ENCODE data around the genes CPNE4 and UBA5.

GRCh38 chr3:130110356-130111344 is 29.0 kb downstream of the ALG1L2 start:
- RRBS = no CpG with 5 or more reads among the region's 33 CpGs

- RRBS = no CpG with 5 or more reads among the region's 6 CpGs
These were observed 796 bp downstream of the ASTE1 start for GRCh38 chr3:131025903-131026154.

- RRBS = under 1% methylated on average over 9 of the region's 65 CpGs
These were observed at the start of gene CPNE4 for GRCh38 chr3:132033907-132035363. Gene CPNE4 (minus strand): TSS chr3:132035014.

DNA sequence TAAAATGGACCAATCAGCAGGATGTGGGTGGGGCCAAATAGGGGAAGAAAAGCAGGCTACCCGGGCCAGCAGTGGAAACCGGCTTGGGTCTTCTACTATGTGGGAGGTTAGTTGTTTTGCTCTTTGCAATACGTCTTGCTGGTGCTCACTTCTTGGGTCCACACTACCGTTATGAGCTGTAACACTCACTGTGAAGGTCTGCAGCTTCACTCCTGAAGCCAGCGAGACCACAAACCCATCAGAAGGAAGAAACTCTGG is 20.4 kb upstream of the DNAJC13 start:
- RRBS = no CpG with 5 or more reads among the region's 5 CpGs

- RRBS = under 1% methylated on average over 16 of the region's 65 CpGs
These were observed at the start of gene UBA5 for GRCh38 chr3:132660147-132661004. Gene UBA5 (plus strand): TSS chr3:132660329.

DNA sequence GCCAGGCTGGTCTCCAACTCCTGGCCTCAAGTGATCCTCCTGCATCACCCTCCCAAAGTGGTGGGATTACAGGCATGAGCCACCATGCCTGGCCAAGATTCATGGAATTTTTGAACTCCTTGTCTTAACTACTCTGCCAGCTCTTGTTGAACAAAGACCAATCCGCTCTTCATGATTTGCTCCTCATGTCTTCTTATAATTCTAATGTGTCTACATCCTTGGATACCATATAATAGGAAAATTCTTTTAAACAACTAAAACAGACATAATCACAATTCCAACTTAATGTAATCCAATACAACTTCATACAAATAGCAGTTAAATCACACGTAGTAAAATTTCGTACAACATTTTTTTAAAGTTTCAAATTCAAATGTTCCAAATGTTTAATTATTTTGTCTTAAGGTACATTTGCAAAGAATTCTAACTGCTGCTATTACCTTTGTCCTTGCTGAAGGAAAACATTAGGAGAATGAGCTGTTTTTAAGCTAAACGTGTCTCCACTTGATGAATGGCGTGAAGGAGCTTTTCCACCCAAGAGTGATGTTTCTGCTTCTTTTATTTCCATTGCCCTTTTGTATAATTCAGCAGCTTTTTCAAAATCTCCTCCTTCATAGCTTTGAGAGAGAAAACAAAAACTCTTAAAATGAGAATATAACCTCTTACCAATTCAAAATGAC is 21.5 kb downstream of the UBA5 start:
- RRBS = no CpG with 5 or more reads among the region's 5 CpGs

DNA sequence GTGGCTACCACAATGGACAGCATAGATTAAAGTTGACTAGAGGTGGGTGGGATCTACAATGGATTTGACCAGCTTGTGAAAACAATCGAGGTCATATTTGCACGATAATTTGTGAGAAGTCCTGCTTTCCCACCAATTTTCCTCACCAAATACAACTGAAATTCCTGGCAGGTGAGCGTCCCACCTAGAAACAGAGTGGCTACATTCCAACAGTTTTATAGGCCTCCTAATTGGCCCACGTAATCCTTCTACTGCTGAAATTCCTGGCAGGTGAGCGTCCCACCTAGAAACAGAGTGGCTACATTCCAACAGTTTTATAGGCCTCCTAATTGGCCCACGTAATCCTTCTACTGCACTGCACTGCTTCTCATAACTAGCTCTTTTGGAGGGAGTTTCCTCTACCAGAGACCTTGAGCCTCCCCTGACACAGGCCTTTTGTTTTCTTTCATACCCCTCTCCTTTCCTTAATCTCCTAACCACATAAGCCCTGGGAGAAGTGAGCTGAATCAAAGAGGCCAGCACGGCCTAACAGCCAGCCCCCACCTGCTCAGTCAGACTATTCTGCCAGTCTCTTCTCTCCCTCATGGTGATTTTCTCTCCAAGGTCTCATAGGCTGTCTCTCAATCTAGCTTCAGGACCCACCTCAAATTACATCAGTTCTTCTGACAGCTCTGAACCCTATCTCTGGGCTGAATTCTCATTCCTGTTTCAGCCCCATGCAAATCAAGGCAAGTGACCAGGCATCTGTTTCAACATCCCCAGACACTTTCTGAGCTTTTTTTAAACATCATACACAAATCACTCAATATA is 80.3 kb downstream of the BFSP2 start:
- RRBS = no CpG with 5 or more reads among the region's 7 CpGs

GRCh38 chr3:133572951-133573422 is 499 bp upstream of the CDV3 start:
- RRBS = no CpG with 5 or more reads among the region's 18 CpGs

DNA sequence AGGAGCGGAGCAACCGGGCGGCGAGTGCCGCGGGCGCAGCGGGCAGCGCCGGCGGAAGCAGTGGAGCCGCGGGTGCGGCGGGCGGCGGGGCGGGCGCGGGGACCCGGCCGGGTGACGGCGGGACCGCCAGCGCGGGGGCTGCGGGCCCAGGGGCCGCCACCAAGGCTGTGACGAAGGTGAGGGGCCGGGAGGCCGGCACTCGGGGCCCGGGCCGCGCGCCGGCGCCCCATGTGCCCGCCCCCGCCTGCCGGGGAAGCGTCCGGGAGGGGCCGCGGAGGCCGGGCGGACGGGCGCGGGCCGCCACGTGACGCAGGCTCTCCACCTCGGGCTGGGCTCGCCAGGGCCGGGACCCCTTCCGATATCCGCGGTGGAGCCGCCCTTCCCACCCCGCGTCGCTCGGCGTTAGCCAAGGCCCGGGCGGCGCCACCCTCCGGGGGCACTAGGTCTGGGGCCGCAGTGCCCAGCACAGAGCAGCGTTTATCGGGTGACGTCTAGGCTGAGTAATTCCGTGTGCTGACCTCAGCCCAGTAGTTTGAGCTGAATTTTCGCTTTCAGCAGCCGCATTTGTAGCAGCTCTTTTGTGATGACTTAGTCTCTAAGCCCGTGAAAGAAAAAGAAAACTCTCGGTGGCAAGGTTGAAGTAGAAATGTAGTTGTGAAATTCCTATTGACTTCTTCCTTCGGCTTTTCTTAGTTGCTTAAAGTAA is 776 bp downstream of the CDV3 start:
- RRBS = 1% methylated on average over 45 of the region's 80 CpGs

- RRBS = no CpG with 5 or more reads among the region's 3 CpGs
These were observed 10.1 kb downstream of the TF start for GRCh38 chr3:133756341-133756697.

- RRBS = no CpG with 5 or more reads among the region's 6 CpGs
These were observed 10.5 kb downstream of the TF start for GRCh38 chr3:133756736-133757072.

DNA sequence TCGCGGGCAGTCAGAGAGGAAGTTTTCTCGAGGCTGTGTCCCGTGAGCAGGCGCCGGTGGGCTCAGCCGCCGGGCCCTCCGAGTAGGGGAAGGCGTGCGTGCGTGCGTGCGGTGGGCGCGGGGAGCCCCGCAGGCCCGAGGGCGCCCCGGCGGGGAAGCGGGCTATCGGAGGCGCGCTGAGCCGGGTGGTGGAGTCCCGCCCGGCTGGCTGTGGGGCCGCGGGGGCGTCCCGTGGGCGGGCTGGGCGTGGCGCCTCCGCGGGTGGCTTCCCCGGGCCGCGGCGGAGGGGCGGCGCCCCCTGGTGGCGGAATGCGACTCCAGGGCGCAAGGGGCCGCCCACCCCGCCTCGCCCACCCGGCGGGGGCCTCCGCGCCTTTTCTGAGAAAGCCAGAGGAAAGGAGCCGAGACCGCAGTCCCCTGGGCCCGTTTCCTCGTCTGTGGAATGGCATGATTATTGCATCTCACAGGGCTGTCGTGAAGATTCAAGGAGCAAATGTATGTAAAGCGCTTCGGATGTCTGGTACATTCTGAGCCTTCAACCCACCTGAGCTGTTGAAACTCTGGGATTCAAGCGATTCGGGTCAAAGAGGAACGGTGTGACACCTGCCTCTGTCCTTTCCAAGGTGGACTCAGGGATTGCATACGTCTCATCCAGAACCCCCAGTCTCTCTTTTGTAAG is 31.9 kb upstream of the RAB6B start:
- RRBS = 2% methylated on average over 32 of the region's 64 CpGs

DNA sequence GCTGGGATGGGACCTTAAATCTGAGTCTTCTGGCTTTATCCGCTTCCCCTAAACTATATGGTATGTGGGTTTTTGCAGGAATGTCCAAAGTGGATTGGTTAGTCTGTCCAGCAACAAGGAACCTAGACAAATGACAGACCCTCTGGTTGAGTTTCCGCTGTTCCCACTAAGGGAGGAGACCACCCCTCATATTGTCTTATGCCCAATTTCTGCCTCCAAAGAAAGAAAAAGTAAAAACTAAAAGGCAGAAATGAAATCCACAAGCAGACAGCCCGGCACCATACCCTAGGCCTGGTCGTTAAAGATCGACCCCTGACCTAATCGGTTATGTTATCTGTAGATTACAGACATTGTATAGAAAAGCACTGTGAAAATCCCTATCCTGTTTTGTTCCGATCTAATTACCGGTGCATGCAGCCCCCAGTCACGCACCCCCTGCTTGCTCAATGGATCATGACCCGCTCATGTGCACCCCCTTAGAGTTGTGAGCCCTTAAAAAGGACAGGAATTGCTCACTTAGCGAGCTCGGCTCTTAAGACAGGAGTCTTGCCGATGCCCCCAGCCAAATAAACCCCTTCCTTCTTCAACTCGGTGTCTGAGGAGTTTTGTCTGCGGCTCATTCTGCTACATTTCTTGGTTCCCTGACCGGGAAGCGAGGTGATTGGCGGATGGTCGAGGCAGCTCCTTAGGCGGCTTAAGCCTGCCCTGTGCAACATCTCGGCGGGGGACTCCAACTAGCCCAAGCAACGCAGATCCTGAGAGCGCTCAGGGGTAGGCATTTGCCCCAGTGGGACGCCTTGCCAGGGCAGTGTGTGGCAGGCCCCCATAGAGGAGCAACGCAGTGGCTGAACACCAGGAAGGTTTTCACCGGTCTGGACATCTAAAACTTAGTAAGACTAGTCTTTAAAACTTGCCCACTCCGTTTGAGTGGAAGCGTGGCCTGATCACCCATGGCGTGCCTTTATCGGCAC is 9.7 kb downstream of the SLCO2A1 start:
- RRBS = no CpG with 5 or more reads among the region's 31 CpGs

DNA sequence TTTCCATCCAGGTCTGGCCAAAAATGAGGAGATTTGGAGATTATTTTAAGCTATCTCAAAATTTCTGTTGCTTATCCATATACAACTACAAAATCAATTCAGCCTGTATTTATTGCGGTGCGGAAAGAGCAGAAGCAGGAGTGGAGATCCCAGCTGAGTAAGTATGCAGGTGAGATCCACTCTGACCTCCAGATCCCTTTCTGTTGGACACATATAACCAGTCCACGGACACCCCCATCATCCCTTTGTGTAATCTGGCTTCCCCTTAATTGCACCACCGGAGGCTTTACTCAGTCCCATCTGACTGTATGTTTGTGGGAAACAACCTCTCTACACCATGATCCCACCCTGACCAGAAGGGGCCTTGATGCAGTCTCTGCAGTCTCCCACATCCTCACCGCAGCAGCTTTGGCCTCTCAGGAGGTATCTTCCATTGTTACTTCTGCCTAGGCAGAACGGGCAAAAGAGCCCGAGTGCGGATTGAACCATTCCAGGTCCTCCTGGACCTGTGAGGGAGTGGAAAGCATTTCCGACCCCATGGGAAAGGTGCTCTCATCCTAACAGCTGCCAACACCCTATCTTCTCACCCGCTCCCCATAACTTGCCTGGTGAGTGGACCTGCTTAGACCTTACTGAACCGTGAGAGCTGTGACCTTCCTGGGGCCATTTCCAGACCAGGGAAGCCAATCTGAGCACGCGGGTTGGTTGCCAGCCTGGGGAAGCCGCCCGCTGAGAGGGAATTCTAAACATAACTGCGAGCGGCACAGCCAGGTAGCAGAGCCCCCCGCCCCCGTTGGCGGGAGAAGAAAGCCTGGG is 1.1 kb downstream of the SLCO2A1 start:
- RRBS = no CpG with 5 or more reads among the region's 20 CpGs

DNA sequence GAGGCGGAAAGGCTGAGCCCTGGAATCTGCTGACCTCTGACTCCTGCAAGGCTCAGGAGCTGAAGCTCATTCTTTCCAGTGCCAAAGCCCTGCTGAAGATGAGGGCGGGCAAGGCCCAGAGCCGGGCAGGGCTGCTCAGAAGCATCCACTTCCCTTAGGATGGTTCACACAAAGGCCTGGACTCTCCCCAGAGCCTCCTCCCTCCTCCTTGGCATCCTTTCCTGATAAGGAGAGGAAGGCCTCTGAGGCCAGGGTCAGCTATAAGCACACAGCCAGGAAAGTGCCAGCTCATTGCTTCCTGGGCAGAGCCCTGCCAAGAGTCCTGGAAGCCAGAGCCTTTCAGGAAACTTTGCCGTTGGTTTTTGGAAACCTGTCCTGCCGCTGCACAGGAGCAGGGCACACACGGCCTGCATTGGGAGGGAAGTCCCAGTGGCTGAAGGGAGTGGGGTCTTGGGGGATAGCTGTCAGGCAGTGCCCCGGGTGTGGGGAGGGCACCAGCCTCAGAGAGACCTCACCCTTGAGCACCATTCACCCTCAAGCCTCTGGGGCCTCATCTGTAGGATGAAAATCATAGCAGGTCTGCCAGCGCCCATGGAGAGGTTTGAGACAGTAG is 37.3 kb upstream of the SLCO2A1 start:
- RRBS = no CpG with 5 or more reads among the region's 8 CpGs

GRCh38 chr3:134229131-134229937 is 21.3 kb downstream of the RYK start:
- RRBS = no CpG with 5 or more reads among the region's 9 CpGs

GRCh38 chr3:134314916-134315852 is 59.1 kb downstream of the AMOTL2 start:
- RRBS = no CpG with 5 or more reads among the region's 16 CpGs

- RRBS = no CpG with 5 or more reads among the region's 3 CpGs
These were observed 49.6 kb downstream of the CEP63 start for GRCh38 chr3:134535470-134535789.

DNA sequence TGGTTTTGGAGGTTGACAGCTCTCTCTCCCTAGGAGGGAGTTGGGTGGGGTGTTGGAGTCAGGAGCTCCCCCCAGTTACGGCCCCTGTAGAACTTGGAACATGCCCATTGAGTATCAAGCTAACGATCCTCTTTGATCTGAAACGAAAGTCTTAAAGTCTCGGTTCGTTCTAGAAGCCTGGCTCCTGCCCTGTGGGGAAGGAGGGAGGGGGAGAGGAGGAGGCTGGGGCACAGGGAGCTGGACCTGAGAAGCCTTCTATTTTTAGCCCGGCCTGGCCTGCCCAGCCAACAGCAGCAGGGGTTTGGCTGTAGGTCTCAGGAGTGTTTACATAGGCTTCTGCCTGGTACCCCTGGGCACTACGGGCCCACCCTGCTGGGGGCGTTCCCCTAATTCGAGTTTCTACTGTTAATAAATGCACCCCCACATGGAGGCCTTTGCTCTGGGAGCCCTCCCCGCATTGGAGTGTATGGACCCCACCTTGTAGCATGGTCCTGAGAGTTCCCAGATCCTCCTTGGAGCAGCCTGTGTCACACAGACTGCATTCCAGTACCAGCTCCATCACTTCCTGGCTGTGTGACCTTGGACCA is 824 bp upstream of the KY start:
- RRBS = no CpG with 5 or more reads among the region's 10 CpGs

- RRBS = no CpG with 5 or more reads among the region's 7 CpGs
These were observed 15.7 kb upstream of the KY start for GRCh38 chr3:134666409-134666961.